Metastatic Pancreatic Carcinoma in the Ovary (tissue), 1 donor: ENCODE results near the gene ZNF777.

DNA sequence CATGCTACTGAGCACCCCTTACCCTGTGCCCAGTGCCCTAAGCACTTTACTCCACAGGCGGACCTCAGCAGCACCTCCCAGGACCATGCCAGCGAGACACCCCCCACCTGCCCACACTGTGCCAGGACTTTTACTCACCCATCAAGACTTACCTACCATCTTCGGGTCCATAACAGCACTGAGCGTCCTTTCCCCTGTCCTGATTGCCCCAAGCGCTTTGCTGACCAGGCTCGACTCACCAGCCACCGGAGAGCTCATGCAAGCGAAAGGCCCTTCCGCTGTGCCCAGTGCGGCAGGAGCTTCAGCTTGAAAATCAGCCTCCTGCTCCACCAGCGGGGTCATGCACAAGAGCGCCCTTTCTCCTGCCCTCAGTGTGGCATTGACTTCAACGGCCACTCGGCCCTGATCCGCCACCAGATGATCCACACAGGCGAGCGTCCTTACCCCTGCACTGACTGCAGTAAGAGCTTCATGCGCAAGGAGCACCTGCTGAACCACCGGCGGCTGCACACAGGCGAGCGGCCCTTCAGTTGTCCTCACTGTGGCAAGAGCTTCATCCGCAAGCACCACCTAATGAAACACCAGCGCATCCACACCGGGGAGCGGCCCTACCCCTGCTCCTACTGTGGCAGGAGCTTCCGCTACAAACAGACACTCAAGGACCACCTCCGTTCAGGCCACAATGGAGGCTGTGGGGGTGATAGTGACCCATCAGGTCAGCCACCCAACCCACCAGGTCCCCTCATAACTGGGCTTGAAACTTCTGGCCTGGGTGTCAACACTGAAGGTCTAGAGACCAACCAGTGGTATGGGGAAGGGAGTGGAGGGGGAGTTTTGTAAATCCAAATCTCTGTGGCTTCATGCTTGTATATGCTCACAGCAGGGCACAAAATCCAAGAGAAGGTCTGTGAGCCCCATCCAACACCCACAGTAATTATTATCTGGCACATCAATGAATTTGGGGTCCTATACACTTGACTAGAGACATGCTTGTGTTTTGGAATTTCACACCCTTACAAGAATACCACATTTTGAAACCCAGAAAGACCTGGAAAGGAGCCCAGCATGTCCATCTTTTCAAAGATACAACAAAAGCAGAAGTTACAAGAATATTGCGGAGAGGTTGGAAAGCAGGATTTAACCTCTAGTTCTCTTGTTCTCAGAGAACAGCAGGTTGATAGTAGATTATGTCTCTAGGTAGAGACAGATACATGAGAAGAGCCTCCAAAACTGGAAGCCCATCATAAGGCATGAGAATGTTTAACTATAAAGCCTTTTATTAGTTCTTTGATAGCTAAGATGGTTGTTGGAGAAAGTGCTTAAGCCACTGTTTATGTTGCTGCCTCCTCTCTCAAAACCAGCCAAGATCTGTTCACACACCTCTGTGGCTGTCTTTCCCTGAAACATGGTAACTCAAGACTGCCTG lies 15.9 kb upstream of the ZNF282 start:
- PRO-cap: no peak

DNA sequence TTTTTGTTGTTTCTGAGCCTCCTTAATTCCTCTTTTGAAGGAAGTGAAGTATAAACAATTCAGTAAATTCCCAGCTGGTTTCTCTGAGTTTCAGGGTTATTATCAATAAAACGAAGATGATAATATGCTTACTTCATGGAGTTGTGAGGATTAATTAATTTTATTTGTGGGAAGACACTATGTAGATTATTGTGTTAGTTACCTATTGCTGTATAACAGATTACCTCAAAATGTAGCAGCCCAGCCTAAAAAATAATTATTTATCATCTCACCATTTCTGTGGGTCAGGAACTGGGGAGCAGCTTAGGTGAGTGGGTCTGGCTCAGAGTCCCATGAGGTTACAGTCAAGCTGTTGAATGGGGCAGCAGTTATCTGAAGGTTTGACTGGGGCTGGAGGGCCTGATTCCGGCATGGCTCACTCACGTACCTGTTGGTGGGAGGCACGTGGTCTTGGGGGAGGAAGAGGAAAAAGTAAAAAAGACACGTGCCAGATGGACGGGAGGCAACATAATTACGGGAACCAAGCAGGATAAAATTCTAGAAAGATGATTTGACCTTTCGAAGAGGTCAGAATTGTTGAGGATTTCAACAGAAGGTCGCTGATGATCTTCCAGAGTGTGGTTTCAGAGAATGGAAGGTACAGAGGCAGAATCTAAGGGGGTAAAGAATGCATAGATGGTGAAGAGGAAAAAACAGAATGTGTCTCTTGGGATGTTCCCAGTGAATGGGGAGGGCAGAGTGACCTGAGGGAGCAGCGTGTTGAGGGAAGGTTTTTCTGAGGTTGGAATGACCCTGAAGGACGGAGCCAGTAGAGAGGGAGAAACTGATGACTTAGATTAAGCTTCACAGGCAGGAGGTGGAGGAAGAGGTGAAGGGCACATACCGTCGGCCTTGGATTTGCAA lies 8.6 kb downstream of the ZNF282 start:
- PRO-cap: no peak

- PRO-cap: bidirectional peak, plus-strand start at chr7:149460698, minus-strand start at chr7:149460547
Observed at GRCh38 chr7:149460491-149461265, at the start of gene ZNF777. TSS of gene ZNF777 (minus strand) at chr7:149461062.

DNA sequence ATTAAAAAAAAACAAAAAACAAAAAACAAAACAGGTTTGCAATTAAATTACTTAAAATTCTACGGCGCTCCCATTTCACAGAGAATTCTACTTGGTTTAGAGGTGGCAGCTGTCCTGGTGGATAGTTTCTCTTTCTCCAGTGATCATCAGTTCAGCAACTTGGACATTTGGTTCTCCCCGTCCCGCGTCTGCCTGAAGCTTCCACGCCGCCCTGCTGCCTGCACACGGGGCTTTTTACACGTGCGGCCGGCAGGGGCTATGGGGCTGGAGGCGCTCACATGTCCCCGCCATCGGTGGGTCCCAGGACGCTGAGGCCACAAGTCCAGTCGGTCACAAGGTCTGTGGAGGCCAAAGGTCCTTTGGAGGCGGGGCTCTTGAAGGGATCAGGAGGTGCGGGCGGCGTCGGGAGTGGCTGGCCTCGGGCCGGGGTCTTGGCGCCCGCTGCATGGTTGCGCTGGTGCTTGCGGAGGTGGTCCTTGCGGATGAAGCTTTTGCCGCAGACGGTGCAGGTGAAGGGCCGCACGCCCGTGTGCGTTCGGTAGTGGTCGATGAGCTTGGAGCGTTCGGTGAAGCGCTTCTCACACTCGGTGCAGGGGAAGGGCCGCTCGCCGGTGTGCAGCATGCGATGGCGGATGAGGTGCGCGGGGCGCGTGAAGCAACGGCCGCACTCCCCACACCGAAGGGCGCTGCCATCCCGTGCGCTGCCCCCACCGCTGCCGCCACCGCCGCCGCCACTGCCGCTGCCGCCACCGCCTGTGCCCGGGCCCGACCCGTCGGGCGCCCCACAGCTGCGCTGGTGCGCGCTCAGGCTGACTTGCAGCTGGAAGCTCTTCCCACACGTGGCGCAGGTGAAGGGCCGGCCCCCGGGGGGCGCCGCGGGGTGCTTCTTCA lies 13.5 kb upstream of the ZNF777 start:
- PRO-cap: no peak

GRCh38 chr7:149564926-149565620 lies 67.5 kb upstream of the ZNF746 start:
- PRO-cap: no peak

DNA sequence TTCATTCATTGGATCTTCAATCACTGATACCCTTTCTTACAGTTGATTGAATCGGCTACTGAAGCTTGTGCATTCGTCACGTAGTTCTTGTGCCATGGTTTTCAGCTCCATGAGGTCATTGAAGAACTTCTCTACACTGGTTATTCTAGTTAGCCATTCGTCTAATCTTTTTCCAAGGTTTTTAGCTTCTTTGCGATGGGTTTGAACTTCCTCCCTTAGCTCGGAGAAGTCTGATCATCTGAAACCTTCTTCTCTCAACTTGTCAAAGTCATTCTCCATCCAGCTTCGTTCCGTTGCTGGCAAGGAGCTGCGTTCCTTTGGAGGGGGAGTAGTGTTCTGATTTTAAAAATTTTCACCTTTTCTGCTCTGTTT lies 80.9 kb upstream of the ZNF746 start:
- PRO-cap: no peak

GRCh38 chr7:149590113-149591150 lies 92.8 kb upstream of the ZNF746 start:
- PRO-cap: no peak

DNA sequence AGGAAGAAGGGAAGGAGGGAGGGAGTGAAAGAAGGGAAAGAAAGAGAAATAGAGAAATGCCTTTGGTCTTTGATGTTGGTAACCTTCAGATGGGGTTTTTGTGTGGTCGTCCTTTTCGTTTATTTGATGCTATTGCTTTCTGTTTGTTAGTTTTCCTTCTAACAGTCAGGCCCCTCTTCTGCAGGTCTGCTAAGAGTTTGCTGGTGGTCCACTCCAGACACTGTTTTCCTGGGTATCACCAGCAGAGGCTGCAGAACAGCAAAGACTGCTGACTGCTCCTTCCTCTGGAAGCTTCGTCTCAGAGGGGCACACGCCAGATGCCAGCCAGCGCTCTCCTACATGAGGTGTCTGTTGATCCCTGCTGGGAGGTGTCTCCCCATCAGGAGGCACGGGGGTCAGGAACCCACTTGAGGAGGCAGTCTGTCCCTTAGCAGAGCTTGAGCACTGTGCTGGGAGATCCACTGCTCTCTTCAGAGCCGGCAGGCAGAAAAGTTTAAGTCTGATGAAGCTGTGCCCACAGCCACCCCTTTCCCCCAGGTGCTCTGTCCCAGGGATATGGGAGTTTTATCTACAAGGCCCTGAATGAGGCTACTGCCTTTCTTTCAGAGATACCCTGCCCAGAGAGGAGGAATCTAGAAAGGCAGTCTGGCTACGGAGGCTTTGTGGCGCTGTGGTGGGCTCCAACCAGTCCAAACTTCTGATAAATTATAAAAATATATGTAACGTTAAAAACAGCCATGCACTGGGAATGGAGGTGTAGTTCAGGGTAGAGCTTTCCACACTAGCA lies 99.2 kb upstream of the ZNF746 start:
- PRO-cap: no peak

- PRO-cap: no peak
Observed at GRCh38 chr7:149605956-149607020, 108.5 kb upstream of the KRBA1 start.

- PRO-cap: no peak
Observed at GRCh38 chr7:149670405-149670720, 44.4 kb upstream of the KRBA1 start.

- PRO-cap: no peak
Observed at GRCh38 chr7:149686263-149686819, 28.4 kb upstream of the KRBA1 start.

DNA sequence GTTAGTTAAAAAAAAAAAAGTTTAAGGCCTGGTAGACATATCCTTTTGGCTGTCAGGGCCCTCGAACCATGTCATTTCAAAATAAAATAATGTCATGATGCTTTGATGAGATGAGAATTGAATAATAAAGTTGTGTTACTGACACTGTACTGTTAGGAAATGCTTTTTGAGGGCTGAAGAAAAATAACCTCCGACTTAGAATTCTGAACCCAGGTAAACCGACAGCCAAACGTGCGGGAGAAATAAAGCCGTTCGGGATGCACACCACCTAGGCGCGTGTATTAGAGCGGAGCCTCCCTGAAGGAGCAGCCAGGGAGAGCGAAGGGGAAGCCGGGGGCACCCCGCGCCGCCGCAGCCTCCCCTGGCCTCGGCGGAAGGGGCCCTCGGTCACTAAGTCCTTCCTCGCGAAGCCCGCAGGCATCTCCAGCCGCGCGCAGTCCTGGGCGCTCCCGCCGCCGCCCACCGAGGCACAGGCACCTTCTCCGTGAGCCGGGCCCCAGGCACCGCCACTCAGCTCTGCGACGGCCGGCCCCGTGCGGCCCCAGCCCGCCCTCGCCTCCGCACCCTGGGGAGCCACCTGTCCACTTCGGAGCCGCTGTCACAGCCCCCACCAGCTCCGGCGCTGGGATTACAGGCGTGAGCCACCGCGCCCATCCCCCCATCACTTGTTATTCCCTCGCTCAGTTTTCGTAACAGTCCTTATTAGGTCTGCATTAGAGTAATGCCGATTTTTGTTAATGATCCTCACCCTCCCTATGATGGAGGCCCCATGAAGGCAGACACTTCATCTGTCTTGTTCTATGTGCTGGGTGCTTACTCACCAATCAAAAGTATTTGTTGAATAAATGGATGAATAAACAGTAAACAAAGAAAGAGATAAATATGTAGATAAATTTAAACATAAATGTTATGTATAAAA lies 22.2 kb upstream of the KRBA1 start:
- PRO-cap: no peak

DNA sequence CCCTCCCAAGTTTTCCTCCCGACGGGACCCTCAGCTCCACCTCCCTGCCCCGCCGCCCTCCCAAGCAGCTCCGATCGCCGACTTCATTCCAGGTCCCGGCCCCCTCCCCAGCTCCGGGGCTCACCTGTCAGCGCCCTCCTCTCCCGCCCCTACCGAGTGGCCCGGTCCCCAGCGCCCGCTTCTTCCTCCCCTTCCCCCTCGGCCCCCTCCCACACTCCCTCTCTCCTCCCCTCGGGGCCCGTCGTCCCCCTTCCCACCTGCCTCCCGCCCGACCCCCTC lies 869 bp downstream of the ZNF467 start:
- PRO-cap: bidirectional peak, plus-strand start outside the sequence, minus-strand start at position 151 of the sequence

GRCh38 chr7:149774816-149775171 lies 1.4 kb upstream of the ZNF467 start:
- PRO-cap: no peak

- PRO-cap: no peak
Observed at GRCh38 chr7:150078648-150079452, 205.1 kb downstream of the ATP6V0E2 start.

GRCh38 chr7:150234834-150235345 lies 88.3 kb upstream of the LRRC61 start:
- PRO-cap: no peak

GRCh38 chr7:150329389-150330202 lies 6.3 kb upstream of the ACTR3C start:
- PRO-cap: no peak

GRCh38 chr7:150340076-150341367 lies 907 bp downstream of the RARRES2 start:
- PRO-cap: no peak

- PRO-cap: no peak
Observed at GRCh38 chr7:150363968-150364271, 4.7 kb upstream of the REPIN1 start.

DNA sequence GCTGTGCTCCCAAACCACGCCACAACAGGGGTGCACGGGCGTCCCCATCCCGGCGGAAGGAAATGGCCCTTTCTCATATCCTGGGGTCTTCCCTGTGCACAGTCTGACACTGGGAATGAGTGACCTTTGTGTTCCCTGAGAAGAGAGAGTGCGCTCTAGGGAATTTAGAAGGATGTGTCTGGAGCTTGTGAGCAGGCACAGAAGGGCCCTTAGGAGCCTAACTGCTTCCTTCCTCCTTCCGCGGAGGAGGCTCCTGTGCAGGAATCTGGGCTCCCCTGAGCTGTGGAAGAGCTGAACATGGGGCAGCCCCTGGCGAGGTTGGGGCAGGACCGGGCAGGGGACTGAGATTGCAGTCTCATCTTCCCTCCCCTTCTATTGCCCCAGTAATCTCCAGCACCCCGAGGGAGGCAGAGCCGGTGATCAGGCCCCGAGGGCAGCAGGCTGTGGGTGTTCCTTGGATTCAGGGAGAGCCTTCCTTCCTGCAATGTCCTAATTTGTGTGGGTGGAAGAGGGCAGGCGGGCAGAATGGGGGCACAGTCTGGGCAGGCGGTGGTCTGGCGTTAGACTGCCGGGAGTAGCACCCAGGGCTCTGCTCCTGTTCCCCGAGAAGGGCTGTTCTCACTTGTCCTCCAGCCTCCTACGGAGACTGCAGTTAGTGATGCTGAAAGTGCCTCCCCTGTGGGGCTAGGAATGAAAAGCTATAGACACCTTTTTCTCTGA lies 1.4 kb downstream of the REPIN1 start:
- PRO-cap: no peak